Zone of skin (tissue), 1 donor: ENCODE measurements around the genes LMX1A and MGST3.

DNA sequence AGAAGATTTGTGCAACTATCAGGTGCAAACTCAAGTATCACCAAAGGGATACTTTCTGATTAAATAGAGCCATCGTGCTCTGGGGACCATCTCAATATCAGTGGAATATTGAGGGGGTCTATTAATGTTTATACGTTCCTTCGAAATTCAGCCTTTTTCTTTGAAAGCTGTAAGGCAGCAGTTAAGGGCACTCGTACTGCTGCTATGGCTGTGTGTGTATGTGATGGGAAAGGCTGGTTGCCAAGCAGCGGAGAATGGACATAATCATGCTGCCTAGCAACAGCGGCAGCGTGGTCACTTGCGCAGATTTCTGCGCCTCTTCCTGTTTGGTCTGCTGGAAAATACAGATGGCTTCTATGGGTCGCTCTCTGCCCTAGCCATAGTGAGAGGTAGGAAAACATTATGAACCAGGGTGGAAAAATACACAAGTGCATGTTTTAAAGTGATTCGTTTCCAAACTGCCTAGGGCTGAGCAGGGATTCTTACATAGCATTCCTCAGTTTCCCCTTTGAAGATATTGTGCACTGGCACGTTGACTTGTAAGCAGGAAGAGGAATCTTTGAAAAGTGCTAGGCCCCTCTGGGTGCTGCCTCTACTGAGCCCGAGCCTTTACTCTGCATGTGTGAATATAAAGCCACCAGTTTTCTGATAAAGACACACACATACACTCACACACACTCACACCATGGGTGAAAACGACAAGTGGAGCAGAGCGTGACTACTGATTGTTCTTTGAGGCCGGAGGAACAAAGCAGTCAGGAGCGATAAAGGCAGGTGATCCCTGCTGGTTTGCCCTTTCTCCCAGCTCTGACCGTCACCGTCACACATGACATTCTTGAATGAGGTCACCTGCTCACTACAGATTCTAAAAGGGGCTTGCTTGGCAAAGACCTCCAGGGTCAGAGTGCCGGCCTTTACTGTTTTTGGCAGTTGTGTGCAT, 79.2 kb downstream of the PBX1 start:
- RRBS, result no CpG with 5 or more reads among the region's 20 CpGs

- RRBS, result no CpG with 5 or more reads among the region's 3 CpGs
Observed at GRCh38 chr1:164646887-164647240, 87.9 kb downstream of the PBX1 start.

GRCh38 chr1:164792390-164792855, 233.4 kb downstream of the PBX1 start:
- RRBS, result 76% methylated on average over 2 of the region's 19 CpGs

GRCh38 chr1:164817918-164818522, 259.0 kb downstream of the PBX1 start:
- RRBS, result no CpG with 5 or more reads among the region's 4 CpGs

GRCh38 chr1:165166123-165166460, 190.4 kb downstream of the LMX1A start:
- RRBS, result no CpG with 5 or more reads among the region's 4 CpGs

DNA sequence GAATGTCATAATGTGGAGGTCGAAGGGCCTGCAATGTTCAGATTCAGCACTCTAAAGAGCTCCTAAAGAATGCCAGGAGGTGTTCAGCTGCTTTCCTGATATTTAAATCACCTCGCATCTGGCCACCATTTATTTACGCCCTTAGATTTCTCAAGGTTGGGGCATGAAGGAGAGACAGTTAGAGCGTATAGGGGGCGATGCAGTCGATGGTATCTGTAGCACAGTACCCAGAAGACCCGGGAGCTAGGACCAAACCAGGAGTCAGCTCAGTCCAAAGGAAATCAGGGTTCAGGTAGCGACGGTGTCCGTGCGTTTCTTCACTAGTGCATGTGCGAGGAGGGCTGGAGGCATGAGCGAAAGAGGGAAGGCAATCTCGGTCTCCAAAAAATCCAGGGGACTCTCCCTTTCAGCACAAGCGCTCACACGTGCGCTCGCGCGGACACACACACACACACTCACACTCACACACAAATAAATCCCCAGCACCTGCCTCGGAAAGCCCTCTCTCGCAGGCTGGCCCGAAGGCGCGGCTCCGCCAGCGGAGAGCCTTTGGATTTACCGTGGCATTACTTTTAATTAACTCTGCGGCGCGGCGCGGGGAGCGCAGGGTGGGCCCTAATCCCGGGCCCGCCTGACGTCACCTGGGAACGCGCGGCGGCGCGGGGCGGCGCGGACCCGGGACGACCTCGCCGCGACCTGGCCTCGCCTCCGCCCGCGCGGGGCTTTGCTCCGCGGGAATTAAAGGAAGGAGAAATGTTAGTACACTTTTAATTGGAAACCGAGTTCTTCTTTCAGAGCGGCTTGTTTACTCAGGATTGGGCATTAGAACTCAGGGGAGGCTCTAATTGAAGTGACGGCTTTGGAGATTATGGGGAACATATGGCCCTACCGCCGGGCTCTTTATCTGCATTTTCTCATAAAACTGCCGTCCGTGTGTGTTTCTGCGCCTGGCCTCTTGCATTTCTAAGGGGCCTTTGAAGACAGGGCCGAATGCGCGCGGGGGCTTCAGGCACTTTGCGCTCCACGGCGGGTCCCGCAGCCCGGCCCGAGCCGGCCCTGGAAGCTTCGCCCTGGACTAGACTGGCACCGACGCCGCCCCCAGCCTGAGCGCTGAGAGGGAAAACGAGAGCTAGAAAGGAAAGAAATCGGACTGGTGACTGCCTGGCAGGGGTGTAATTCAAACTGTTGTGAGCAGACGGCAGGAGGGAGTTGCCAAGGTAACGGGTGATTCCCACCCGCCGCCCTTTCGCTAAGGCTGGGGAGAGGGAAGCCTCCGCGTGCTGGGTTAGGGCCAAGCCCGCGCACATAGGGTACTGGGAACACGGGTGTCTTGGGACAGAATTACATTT, 121.1 kb downstream of the LMX1A start:
- RRBS, result 2% methylated on average over 13 of the region's 94 CpGs

- RRBS, result 2% methylated on average over 35 of the region's 84 CpGs
Observed at GRCh38 chr1:165356083-165356922, at the start of gene LMX1A. LMX1A (minus strand) TSS chr1:165356715.

DNA sequence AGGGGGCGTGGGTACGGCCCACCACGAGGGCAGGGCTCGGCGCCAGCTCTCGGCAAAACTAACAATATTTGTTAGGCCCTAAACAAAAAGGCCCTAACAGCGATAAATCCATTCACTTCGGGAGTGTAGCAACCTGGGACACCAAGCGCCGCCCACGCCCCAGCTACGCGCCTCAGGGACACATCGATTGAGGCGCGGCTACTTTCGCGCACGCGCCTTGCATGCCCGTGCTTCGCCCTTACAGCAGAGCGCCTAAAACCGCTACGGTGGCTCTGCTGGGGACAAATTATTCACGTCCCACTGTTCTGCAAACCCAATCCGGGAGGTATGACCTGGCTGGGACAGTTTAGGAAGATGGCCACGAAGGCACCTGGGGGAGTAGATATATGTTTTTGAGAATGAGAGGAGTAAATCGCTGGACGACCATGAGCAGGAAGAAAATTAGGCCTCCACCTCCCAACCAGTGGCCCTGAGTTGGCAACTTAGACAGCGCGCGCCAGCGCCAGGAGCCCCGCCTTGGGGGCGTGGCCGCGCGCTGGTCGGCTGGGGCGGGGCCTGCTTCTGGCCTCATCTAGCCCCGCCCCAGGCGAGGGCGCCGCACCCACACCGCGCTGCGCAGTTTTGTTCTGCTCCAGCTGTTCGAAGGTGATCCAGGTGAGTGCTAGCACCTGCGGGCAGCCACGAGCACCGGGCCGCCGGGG, at the start of gene MGST3:
TSS of gene MGST3 (plus strand) at position 595 of the 701 bp plus-strand sequence.
- RRBS, result no CpG with 5 or more reads among the region's 54 CpGs

GRCh38 chr1:165696649-165697174, 1.6 kb downstream of the ALDH9A1 start:
- RRBS, result no CpG with 5 or more reads among the region's 2 CpGs

GRCh38 chr1:165907684-165908431, 80.4 kb downstream of the UCK2 start:
- RRBS, result no CpG with 5 or more reads among the region's 12 CpGs

DNA sequence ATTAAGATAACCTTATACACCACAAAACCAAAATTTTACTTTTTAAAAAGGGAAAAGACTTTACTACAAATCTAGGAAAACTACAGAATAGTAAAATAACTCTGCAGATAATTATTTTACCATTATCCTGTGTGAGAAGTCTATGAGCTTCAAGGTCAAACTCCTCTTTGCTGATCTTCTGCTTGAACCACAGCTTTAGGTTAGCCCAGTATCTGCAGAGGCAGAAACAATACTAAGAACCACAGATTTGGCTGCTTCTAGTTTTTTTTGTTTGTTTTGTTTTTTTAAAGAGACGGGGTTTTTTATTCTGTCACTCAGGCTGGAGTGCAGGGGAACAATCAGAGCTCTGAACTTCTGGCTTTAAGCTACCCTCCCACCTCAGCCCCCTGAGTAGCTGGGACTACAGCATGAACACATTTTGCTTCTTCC, 6.4 kb downstream of the TADA1 start:
- RRBS, result no CpG with 5 or more reads among the region's 1 CpG

DNA sequence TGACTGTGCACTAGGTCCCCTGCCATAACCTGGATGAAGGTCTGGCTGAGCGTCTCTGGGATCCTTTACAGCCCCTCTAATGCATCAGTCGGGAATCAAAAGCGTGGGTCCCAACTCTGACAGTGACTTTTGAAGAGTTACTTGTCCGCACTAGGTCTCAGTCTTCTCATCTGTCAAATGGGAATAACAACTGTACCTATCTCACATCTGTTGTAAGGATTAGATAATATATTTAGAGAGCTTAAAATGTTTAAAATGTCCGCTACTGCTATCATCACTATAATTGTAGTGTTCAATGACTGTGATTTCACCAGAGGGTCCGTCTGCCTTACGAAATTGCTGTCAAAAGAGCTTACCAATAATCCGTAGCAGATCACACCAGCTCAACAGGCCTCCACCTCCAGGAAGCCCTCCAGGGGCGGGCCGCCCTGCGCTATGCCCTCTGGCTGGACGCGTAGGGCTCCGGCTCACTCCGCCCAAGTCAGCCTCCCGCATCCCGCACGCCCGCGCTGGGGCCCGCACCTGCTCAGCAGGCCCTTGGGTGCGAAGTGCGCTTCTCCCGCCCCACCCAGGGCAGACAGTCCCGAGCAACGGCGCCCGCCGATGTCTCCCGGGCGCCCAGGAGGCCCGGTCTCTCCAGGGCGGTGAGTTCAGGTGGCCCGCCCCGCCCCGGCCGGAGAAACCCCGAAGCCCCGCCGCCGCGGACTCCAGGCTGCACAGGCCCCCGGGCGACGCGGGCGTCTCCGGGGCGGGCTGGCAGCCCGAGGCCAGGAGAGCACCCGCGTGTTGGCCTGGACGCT, 523 bp downstream of the TADA1 start:
- RRBS, result 1% methylated on average over 12 of the region's 53 CpGs

DNA sequence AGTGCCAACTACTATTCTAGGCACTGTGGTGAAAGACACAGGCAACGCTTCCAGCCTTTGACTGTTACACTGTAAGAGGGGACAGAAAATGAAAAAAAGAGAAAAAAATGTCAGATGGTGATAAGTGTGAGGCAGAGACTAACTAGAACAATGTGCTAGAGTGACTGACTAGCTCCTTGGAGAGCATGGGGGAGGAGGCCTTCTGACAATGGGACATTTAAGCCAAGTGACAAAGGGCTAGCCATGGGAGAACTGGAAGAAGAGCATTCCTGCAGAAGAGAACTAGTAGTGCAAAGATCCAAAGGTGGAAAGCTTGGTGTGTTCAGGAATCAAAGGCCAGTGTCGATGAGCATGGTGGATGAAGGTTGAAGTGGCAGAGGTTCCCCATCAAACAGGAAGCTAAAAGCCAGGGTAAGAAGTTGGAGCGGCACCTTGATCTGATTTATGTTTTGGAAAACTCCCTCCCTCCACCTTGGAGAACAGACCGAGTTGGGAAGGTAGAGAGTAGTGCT, 25.8 kb downstream of the STYXL2 start:
- RRBS, result no CpG with 5 or more reads among the region's 4 CpGs

GRCh38 chr1:167219685-167220714, 686 bp upstream of the POU2F1 start:
- RRBS, result 2% methylated on average over 16 of the region's 73 CpGs

DNA sequence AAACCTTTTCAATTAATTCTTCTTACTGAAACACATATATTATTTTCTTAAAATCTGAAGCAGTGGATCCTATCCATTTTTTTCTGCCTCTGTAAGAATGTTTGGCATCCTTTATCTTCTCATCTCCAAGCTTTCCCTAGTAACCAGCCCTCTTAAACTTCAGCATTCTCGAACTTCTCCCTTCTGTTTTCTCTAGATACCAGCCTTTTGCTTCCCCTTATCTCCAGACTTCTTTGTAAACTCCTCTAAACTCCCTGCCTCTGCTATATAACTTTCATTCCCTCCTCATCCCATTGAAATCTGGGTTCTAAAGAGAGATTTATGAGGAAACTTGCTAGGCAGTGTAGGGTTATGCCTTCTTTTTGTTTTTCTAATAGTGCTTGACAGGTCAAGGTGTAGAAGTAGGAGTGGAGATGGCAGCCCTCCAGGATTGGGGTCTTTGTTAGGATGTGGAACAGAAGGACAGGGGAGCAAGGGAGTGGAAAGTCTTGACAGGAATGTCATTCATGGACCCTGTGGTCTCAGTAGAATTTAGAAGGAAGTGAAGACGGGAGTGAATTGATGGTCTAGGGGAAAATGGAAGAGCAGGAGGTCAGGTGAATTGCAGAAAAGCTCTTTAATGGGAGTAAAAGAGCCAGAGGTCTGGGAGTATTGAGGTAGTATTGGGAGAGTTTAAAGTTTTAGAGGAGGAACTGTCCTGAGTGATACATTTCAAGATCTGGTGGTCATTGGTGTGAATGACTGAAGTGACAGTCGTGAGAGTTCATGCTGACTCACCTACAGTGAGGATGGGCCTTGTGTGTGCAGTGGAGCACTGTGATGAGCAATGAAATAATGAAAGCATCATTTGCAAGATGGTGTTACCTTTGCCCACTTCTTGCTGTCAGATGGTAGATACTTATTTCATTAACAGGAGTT, 28.6 kb downstream of the POU2F1 start:
- RRBS, result no CpG with 5 or more reads among the region's 3 CpGs

DNA sequence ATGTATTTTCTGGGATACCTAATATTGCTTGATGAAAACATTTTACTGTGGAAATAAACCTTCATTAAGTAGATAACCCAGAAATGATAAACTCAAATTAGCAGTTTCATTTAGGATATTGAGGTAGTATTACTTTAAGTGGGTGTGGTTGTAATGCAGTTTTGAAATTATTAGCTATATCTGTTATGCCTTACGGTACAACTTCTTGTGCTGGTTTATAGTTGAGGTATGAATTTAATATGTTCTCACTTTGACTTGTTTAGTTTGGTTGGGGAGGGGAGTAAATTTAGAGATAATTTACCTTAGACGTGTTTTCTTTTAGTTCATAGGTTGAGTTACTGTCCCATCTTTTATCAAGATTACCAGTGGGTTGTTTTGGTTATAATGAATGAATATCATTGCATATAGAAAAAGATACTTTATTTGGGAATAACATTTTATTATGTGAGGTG, 111.0 kb downstream of the POU2F1 start:
- RRBS, result no CpG with 5 or more reads among the region's 2 CpGs

DNA sequence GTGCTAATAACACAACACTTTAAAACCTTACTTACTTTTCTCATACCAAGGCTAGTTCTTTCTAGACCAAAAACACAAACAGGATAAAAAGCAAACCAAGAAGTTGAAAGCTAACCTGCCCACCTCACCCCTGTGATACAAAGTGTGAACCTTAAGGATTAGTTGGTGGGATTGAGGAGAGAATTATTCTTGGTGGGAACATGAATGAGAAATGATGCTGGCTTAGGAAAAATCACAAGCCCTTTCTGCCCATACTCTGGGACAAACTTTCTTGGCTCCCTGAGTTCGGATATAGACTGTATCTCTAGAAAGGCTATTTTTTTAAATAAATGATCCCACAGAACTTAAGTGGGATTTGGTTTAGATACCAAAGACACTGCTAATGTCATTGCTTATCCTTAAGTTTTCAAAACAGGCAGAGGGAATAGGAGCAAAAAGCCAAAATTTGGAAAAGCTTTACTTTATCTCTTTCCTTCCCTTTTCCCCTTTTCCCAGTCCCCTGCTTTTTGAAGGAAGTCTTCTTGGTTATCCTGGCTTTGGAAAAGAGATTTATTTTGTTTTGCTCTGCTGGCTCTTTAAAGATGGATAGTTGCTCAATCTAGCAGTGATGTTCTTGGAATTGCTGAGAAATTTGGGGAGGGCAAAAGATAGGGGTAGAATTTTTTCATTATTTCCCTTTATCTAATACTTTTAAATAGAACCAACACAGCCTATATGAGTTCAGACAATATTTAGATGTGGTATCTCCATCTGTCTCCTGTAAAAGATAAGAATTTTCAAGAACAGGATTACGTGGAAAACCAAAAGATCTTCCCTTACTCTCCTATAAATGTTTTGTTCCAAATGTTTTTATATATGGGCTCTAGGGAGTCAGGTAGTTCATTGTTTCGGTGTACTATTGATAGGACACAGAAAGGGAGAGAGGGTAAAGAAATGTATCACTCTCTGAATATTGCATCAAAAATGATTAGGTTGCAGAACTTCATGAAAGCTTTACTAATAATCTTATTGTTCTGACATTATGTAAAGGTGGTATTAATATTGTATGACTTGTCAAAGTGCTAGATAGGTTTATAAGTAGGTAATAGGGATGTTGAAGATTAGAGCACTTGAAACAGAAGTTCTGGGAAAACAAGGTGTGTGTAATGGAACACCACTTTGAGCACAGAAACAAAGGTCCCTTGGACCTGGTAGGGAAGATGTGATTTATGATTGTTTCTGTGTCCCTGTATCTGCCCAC, 95.5 kb downstream of the CD247 start:
- RRBS, result no CpG with 5 or more reads among the region's 3 CpGs

- RRBS, result 88% methylated on average over 4 of the region's 15 CpGs
Observed at GRCh38 chr1:167501565-167502367, 16.6 kb downstream of the CD247 start.

- RRBS, result no CpG with 5 or more reads among the region's 9 CpGs
Observed at GRCh38 chr1:167509576-167510025, 8.7 kb downstream of the CD247 start.

DNA sequence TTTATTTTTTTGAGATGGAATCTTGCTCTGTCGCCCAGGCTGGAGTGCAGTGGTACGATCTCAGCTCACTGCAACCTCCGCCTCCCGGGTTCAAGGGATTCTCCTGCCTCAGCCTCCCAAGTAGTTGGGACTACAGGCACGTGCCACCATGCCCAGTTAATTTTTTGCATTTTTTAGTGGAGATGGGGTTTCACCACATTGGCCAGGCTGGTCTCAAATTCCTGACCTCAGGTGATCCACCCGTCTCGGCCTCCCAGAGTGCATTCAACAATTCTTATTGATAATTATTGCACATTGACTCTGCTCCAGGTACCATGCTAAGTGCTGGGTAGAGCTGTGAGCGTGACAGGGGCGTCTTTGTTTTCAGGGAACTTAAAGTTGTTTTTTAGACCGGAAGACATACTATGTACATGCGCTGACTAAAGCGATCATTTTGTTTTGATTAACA, 4.2 kb downstream of the CD247 start:
- RRBS, result 83% methylated on average over 3 of the region's 12 CpGs